ENCODE results near the genes SH2D6 and MAT2A.

DNA sequence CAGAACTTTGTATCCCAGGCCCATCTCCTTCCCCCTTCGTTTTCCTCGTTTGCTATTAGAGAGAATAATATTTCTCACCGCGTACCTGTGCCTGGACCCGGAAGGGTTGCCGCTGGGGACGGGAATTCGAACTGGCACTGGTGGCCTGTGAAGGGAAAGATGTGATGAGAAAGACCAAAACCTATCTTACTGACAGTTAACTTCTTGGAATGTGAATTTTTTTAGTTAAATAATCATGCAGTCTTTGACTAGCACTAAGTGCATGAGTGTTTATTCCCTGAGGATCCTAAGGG, 558 bp upstream of the SUCLG1 start:
- PRO-cap: no peak

GRCh38 chr2:84486369-84487250, 27.5 kb upstream of the SUCLG1 start:
- PRO-cap: no peak

DNA sequence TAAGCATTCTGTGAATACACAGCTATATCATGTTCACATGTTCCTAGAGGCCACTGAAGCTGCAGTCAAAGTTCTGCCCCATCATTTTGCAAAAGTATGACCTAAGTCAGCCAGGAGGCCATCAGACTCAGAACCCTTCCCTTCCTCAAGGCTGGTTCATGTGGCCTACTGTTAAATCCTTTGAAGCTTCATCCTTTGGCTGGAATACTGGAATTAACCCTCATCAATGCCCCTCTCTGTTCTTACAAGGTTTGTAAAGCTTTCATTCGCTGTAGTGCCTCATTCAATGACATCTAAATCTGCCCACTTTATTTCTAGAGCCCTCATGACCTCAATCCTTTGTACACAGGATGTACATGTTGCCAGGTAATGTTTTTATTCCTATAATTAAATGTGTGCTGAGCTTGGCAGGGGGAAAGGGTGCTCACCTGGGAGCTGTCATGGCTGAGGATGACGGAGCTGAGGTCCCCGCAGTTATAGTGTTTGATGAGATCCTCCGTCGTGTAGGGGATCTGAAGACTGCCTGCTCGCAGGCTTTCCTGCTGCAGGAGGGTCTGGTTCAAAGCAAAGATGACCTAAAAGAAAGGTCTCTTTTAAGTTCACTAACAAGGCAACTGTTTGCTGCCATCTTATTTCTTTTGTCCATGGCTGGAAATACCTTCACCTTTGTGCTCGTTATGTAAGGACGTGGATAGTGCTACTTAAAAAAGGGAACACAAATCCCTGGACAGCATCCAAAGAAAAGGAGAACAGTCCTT, 39.3 kb downstream of the TRABD2A start:
- PRO-cap: no peak

GRCh38 chr2:84881691-84882110, 817 bp upstream of the TRABD2A start:
- PRO-cap: bidirectional peak, plus-strand start at chr2:84881887, minus-strand start at chr2:84881749

DNA sequence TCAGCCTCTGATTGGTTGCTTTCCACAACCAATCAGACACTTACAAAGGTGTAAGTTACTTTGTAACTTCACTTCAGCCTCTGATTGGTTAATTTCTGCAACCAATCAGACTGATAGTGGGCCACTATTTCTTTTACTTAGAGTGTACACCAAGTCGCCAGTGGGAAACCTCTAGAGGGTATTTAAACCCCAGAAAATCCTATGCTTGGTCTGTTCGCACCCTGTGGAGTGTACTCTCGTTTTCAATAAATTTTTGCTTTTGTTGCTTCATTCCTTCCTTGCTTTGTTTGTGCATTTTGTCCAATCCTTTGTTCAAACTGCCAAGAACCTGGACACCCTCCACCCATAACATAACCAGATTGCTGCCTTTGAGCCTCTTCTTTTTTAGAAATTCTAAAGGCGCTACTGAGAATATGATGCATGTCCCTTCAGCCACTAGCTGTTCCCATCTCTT, 19.5 kb downstream of the TMSB10 start:
- PRO-cap: no peak

DNA sequence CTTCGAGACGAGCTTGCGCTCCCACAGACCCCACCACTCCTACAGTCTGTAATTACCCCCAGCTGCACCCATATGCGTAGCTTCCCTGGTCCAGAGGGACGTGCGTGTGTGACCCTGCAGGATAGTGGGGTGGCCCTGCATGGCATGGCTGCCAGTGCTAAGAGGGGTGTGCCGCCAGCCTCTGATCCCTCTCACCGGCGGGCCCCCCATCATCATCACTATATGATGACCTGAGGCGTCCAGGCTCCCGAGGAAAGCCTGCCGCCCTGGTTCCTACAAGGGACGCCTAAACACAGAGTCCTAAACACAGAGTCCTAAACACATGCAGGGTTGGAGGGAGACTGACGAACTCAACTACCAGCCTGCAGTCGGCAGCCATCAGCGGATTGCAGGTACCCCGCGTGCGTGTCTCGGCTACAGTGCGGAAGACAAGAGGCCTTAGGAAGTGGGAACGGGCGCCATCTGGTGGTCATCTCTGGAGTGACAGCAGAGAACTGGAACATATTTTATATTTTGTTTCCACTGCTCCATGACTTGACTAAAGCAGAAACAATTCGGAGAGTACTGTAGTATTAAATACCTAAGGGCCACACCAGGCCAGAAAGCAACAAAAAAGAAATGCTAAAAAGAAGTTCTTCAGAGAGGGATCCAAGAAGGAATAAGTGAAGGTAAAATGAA, 21.4 kb downstream of the TMSB10 start:
- PRO-cap: unidirectional peak, minus-strand start at position 421 of the sequence

DNA sequence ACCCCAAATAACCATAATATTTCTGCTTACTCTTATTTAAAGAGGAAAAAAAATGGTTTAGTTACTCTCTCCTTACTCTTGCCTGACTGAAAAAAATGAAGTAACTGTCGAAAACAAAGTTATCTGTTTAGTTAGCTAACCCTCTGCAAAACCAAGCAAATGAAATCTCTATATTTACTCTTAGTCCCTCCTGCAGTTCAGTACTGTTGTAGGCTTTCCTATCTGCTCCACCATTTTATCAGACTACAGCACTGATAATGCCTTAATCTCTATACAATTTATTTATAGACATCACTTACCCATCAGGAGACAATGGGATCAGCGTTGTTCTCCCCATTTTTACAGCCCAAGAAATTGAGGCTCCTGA, 2.0 kb upstream of the KCMF1 start:
- PRO-cap: no peak

DNA sequence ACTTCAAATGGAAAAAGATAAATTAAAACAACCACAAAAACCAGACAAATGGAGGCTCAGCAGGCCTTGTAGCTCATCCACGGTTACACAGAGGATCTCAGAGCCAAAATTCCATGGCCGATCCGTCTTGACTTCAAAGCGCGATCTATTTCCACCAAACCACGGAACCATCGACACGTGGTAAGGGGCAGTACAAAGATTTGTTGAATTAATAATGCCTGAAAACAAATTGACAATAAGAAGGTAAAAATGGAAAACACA, 1.0 kb upstream of the KCMF1 start:
- PRO-cap: no peak

DNA sequence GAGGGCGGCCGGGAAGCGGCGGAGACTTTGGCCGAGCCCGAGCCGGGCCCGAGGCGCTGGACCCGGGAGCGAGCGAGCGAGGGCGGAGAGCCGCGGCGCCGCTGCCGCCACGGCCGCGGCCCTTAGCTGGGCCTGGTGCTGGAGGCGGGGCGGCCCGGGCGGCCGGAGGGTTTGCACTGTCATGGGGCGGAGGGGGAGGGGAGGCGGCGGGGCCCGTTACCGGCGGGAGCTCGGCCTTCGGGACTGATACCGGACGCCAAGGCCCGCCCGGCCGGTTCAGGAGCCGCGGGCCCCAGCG, 526 bp downstream of the KCMF1 start:
- PRO-cap: bidirectional peak, plus-strand start at position 85 of the sequence, minus-strand start at position 134 of the sequence

DNA sequence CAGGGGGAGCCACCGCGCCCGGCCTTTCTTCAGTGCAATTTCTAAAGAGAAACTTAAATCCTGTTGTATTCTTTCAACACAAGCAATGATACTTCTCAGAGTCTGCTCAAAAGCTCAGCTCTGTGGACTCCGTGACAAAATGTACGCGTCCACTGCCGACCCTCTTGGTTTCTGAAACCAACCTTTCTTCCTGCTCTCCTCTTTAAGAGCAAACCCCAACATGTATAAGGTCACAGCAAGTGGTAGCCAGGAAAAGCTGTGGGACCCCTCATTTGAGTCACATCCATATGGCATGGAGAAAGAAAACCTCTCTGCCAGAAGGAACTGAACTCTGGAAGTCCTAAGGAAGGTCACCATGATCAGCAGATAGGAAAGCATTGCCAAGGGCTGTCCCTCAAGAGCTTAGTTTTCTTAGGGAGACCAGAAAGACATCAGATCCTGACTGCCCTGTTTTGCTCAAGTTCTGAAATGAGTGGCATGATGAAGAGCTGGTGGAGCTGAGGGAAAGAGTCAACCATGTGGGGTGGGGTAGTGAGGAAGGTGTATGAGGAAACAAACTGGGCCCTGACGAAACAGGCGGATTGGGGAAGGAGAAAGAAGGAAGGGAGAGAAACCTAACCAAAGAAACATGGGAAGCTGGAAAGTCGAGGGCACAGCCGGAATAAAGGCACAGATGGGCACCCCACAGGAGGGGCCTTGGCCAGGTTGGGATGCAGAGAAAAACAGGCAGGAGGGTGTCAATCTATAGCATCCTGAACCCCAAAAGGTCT, 8.2 kb downstream of the TGOLN2 start:
- PRO-cap: no peak

GRCh38 chr2:85324312-85325354, 3.2 kb downstream of the TGOLN2 start:
- PRO-cap: no peak

GRCh38 chr2:85369459-85370012, 15.0 kb downstream of the ELMOD3 start:
- PRO-cap: no peak

GRCh38 chr2:85418158-85419295, at the start of gene SH2D6:
Gene SH2D6, plus strand, starts transcription at chr2:85418714.
- PRO-cap: bidirectional peak, plus-strand start at chr2:85418549, minus-strand start at chr2:85418421

- PRO-cap: no peak
Measured at GRCh38 chr2:85419296-85419777, 823 bp downstream of the SH2D6 start.

- PRO-cap: no peak
Measured at GRCh38 chr2:85437173-85437360, 18.6 kb downstream of the SH2D6 start.

- PRO-cap: bidirectional peak, plus-strand start at chr2:85539168, minus-strand start at chr2:85539074
Measured at GRCh38 chr2:85538984-85539449, at the start of gene MAT2A. Gene MAT2A, plus strand, starts transcription at chr2:85539168.

DNA sequence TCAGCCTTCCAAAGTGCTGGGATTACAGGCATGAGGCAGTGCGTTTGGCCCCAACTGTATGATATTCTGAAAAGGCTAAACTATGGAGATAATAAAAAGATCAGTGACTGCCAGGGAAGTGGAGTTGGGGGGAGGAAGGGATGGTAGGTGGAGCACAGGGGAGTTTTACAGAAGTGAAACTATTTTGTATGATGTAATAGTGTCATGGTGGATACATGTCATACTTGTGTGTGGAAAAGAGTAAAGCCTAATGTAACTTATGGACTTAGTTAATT, 2.8 kb upstream of the GGCX start:
- PRO-cap: no peak

- PRO-cap: no peak
Measured at GRCh38 chr2:85583594-85583851, 708 bp upstream of the VAMP5 start.

DNA sequence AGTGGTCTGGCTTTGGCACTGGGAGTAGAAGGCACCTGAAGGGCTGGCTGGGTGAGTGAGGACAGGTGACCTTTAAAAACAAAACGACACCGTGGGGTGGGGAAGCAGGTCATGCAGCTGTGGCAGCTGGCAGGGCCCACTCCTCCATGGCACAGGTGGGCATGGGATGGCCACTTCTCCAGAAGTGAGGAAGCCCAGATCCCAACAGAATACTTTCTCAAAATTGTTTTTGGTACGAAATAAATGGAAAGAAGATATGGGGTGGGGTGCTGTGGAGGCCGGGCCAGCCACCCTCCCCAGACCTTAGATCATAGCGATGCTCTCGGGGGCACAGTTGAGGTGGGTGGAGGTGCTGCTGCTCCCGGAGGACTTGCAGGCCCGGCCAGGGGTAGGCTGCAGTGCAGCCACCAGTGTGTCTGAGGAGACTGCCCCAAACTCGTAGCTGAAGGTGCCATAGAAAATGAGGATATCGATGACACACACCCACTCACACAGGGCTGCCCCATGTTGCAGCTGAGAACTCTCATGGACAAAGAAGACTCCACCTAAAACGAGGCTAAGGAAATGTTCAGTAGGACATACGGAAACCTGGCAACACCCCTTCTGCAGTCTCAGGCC, 3.3 kb downstream of the RNF181 start:
- PRO-cap: no peak

DNA sequence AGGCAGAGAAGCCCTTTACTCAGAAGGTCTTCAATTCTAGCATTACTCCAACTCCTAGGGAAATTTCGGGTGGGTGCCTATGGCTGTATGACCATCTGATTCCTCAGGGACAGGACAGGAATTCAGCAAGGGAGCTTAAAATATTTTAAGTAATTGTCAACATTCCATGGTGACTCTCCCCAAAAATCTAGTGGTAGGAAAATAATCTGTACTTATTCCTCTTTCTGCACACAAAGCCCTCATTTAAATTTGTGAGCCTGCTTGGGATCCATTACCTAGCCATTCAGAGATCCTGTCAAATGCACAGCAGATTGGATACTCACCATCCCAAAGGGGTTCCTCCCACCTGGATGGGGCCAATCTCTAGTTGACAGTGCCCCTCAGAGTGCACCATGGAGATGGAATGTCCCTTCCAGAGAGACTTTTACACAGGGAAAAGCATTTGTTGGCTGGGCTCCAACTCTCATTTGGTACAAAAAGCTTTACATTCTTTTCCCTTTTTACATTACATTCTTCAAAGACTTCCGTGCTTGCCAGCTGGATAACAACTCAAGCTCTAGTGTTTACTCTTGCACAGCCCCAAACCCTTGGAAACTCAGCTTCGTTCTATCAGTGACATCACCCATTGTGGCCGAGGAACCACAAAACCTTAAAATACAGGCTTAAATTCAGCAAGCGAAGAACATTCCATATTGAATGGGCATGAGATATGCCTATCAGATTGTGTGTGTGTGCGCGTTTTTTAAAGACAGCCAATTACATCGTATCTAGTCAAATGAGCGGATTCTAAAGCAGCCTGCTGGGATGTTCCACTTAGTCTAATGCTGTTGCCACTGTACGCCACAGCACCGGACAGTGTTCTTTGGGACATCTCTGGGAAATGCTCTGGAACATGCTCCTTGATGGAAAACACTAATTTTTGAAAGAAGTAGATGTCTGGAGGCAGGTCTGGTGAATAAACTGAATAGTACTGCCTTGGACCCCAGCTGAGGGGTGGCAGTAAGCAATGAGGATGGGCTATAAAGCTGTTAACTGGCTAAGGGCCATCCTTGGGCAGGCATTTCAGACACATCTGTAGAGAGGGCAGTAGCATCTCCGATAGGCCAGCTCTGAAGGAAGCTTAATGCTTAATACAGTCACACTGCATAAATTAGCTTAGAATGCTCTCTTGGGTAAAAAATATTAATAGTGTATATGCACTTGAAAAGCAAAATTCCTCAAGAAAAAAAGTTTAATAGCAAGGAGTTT, 3.4 kb upstream of the TMEM150A start:
- PRO-cap: no peak

All from REH cell (cell line).